Frontal cortex (tissue), 2 donors: ENCODE data around the genes BTC and USO1.

DNA sequence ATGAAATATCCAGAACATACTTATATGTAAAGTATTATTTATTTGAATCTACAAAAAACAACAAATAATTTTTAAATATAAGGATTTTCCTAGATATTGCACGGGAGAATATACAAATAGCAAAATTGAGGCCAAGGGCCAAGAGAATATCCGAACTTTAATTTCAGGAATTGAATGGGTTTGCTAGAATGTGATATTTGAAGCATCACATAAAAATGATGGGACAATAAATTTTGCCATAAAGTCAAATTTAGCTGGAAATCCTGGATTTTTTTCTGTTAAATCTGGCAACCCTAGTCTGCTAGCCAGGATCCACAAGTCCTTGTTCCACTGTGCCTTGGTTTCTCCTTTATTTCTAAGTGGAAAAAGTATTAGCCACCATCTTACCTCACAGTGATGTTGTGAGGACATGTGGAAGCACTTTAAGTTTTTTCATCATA, 2.3 kb downstream of the CXCL8 start:
- RAMPAGE, long total RNA = no peak

DNA sequence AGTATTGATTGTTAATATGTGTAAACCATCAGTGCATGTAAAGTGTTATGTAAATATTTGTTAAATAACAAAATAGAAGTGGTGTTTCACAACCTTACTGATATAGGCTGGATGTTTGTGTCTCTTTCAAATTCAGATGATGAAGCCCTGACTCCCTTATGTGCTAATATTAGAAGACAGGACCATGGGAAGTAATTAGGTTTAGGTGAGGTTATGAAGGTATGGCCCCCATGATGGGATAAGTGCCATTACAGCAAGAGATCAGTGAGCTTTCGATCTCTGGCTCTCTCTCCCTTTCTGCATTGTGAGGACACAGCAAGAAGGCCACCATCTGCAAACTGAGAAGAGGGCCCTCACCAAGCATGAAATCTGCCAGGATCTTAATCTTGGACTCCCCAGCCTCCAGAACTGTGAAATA, 1.7 kb upstream of the CXCL2 start:
- RAMPAGE, long total RNA = no peak

- RAMPAGE, long total RNA = no peak
Observed at GRCh38 chr4:74109894-74110578, 11.0 kb upstream of the CXCL2 start.

GRCh38 chr4:74158955-74159344, 1.0 kb downstream of the MTHFD2L start:
- RAMPAGE, long total RNA = no peak

DNA sequence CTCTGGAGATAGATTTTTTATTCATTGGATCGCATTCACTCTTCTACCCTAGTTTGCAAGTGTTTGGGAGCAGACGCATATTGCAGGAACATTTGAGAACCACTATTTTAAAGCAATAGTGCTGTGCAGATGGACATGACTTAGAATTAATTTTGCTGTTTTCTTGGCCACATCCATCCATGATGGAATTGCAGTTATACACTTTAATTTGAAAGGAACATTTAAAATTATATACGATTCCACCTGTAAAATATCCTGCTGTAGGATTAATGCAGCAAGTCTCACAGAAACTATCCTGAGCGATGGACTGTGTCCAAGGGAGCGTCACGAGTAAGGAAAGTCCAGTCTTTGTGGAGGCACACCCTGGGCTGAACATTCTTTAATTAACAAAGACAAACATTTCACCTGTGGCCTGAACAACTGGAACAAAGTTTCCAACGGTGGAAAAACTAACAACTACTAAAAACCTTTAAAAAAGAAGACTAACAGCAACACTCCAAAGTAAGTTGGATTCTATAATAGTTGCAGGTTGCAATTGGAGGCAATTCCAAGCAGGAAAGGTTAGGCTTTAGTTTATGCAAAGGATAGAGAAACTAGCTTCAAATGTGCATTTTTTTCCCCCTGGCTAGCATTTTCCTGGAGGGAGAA, 10.9 kb downstream of the EREG start:
- RAMPAGE, long total RNA = no peak

DNA sequence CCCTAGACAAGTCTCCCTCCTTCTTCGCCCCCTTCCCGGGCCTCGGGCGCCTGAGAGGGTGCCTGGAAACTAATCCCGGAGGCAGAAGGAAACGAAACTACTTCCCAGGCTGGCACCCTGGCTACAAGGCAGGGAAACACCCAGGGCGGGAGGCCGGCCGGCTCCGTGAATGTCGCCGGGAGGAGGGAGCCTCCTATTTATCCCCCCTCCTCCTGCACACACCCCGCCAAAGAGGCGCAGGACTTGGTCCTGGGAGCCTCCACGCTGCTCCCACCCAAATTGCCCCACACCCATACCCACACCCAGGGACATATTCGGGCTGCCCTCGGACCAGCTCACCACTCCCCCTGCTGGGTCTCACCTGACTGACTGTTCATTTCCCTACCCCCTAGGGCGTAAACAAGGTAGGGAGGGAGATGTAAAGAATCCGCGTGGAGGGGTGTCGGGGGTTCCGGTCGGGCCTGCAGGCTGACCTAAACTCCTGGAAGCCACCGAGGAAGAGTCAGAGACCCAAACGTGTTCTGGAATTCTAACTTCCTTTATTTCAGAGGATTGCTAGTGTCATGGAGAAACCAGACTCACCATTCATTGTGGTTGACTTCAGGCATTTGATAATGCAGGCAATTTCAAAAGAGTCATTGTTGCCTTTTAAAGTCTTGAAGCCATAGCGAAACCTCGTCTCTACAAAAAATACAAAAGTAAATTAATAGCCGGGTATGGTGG, at the start of gene BTC:
BTC (minus strand) TSS at position 171 of the 723 bp plus-strand sequence.
- RAMPAGE, long total RNA = no peak

DNA sequence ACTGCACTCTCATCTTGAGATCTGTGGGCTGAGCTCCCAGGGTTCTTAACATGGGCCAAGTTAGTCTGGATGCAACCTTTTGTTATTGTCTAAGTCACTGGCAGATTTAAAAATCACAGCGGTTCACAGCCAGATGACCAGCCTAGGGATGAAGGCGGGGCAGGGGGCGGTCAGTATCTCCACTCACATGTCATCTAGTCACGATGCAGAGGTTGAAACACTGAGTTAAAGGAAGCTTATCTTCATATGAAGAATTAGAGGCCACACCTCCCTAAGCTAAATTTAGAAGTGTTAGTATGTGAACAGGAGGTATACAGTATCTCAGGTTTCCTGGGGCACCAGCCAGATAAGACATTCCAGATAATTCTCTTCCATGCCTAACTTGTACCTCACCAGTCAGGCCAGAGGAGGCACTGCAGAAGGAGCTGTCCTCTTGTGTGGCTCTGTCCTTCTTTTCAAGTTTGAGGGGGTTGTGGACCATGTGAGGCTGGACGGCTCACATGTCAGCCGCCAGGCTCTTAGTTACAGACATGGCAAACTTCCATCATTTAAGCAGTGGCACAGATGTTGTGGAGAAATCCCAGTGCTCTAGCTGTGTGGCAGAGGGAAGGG, 37.1 kb downstream of the PARM1 start:
- RAMPAGE, long total RNA = no peak

DNA sequence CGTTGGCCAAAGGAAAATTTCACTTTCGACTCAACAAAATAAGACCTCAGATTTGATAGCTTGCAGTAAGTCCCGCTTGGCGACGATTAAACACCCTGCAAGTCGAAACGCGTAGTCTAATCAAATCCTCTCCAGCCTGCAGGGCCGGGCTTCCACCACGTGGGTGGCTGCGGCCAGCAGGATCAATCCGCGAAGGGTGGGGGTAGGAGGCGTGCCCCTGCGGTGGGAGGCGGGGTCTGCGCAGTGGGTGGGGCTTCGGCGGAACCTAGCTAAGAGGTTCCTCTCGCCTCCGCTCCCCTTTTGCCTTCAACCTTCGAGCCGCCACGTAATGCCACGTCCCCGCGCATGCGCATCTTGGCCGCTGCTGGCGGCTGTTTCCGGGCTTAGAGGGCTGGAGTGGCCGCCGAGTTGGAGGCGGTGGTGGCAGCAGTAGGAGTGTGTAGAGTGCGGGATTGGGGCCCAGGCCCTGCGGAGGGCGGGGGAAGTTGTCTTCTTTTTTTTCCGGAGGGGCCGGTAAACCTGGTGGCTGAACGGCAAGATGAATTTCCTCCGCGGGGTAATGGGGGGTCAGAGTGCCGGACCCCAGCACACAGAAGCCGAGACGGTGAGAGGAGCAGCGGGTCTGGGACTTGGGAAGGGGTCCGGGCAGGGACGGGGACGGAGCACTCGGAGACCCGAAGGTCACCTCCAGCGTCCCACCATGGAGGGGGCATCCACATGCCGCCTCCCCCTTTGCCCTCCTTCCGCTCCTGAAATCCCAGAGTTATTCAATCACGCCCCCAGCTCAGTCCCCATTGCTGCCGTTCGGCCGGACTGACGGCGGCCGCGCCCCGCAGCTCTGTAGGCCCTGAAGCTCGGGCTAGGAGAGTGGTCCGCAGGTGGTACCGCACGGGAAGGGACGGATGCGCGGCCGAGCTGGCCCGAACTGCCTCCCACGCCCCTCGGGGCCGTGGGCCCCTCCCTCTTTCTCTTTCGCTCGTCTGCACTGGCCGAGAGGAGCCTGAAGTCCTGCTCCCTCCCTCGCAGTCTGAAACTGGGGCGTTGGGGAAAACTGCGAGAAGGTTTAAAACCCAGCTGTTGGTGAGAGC, at the start of gene USO1:
USO1 (plus strand) TSS at position 296 of the 1,088 bp plus-strand sequence.
- RAMPAGE, long total RNA = start-site peak on the minus strand centred at position 133 of the sequence, 77 bp wide, 583 and 45 reads in 2 replicates

GRCh38 chr4:75729062-75729390, 4.6 kb downstream of the USO1 start:
- RAMPAGE, long total RNA = no peak

DNA sequence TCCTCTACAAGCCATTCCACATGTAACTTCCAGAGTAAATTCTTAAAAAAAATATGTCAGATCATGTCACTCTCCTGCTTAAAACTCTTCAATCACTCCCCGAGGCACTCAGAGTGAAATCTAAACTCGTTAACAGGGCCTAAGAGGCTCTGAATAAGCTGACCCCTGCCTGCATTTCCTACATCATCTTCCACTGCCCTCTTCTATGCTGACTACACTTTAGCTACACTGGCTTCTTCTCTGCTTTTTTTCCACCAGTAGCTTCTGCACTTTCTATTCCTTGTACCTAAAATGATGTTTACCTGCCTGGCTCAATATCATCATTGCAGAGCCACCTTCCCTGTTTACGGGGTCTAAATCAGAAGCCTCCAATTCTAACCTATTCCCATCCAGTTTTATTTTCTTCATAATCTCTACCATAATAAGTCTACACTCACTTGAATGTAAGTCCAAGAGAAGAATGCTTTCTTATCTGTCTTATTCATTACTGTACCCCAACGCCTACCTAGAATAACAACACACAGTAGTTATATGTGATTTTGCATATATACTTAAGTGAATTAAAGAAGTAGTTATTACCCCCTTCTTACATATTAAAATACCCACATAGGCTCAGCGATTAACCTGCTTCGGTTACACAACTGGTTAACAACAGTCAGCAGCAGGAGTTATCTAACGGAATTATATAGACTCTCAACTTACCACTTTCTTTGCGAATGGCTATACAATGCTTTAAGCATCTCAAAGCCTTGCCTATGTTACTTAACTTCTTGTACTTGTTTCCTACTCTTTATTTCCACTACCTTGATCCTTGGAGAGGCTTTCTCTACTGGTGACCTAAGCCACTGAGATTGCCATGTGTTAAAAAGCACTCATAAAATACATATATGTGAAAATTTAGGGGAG, 1.5 kb downstream of the SDAD1 start:
- RAMPAGE, long total RNA = no peak

DNA sequence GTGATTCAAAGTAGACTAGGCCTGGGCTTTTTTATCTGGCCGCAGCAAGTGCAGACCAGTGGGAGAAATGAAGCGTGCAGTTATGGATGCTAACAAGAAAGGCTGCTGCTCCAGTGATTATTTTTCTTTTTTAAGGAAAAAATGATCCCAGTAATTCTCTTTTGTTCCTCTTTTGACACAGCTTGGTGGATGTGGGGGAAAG, 1.3 kb downstream of the SCARB2 start:
- RAMPAGE, long total RNA = no peak

DNA sequence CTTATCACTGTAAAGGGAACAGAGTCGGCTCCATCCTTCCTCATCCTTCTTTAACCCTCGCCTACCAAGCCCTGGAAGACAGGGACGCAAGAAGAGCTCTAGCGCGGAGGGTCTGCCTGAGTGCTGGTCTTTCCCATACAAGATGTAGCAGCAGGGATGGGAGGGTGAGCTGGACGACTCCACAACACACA, 513 bp downstream of the SCARB2 start:
- RAMPAGE, long total RNA = no peak

DNA sequence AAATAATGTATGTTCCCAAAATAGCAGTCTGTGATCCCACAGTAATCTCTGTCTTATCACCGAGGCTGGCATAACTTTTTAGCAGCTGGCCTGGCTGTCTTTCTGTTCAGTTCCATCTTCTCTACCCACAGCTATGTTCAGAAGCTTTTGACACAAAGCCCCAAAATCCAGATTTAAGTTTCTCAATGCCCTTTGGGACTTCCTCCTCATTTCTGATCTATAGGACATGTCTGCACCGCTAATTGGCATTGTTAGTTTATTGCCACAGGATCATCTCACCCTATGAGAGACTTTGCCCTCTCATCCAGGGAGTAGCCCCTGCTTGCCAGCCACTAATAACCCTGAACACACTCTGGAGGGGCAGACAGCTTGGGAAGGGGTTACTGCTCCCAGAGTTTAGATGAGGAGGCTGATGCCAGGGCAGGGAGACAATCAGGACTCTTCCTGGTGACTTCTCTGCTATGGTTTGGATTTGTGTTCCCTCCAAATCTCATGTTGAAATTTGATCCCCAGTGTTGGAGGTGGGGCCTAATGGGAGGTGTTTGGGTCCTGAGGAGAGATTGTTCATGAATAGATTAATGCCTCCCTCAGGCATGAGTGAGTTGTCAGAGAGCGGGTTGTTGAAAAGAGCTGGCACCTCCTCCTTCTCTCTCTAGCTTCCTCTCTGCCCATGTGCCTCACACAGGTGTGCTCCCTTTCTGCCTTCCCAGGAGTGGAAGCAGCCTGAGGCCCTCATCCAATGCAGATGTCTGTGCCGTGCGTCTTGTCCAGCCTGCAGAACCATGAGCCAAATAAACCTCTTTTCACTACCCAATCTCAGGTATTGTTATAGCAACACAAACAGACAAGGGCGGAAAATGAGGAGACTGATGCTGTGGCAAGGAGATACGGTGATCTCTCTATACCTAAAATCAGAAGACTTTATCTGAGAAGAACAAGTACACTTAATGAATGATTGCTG, 3.5 kb upstream of the SCARB2 start:
- RAMPAGE, long total RNA = no peak

DNA sequence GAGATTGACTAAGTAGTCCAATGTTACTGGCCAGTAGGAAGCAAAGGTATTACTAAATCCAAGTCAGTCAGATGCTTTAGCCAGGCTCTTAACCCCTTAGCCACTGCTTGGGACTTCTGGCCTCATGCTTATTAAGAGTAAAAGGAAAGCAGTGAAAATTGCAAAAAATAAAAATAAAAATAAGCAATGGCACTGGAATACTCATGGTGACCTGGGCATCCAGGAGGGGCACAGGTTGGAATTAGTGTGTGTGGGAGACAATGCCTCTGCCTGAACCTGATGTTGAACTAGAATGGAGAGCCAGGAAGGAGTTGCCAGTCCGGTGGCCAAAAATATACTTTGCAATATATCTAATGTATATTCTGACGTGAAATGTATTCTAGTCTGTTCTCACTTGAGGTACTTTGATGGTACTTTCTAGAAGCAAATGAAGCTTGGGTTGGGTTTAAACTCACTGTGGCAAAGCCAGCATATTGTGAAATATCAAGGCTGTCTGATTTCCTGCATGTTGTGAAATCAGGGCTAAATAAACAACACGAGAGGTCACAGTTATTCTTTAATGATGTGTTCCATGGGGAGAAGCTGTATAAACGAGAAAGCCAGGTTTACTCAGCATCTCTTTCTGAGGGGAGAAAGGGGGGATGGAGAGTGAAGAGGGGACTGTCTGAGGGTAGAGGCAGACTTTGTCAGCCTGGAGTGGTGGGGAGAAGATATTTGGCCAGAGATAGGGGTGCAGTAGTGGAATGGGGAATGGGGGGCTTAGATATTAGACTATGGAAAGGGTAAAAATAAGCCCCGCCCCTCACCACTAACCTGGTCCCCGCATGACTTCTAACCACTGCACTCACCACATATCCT, 5.6 kb upstream of the SCARB2 start:
- RAMPAGE, long total RNA = no peak

- RAMPAGE, long total RNA = no peak
Observed at GRCh38 chr4:76234213-76234851, 17.2 kb upstream of the FAM47E start.

DNA sequence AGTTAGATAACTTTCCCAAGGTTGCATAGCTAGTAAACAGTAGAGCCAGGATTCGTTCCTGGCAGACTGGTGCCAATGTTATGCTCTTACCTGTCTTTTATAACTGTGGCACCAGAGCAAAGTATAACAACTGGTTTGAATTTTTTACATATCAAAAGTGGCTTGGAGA, 15.7 kb upstream of the FAM47E start:
- RAMPAGE, long total RNA = no peak

- RAMPAGE, long total RNA = no peak
Observed at GRCh38 chr4:76272493-76273097, 21.1 kb downstream of the FAM47E start.

DNA sequence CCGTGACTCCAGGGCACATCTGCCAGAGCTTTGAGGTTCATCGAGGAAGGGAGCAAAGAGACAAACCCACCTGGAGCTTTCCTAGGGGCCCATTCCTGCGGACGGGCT, 323 bp downstream of the STBD1 start:
- RAMPAGE, long total RNA = no peak

- RAMPAGE, long total RNA = no peak
Observed at GRCh38 chr4:76310592-76311108, 4.1 kb downstream of the STBD1 start.

DNA sequence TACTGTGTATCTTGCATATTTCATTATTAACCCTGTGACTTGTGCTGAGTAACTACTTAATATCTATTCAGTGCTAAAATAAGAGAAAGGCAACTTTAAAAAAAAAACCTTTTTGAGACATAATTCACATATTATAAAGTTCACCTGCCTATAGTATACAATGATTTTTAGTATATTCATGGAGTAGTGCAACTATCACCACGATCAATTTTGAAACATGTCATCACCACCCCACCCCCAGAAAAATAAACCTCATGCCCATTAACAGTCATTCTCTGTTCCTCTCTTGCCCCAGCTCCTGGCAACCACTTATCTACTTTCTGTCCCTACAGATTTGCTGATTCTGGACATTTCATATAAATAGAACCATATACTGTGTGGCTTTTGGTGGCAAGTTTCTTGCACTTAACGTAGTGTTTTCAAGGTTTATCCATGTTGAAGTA, 51.8 kb downstream of the SHROOM3 start:
- RAMPAGE, long total RNA = no peak